Anterior vena cava (tissue), 1 donor: ENCODE measurements around the gene SNRPD3.

GRCh38 chr22:24303034-24303859 lies 32.6 kb downstream of the SPECC1L start:
- PRO-cap: no peak

DNA sequence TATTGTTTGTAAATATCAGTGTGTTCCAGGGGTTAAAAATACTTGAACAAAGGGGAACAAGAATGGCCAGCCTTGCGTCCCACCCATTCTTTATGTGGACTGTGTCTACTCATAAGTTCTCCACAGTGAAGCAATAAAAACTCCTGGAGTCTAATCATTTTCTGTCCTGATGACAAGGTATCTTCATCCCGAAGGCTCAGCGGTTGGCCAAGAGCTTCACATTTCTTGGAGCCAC lies 36.9 kb upstream of the ADORA2A start:
- PRO-cap: no peak

DNA sequence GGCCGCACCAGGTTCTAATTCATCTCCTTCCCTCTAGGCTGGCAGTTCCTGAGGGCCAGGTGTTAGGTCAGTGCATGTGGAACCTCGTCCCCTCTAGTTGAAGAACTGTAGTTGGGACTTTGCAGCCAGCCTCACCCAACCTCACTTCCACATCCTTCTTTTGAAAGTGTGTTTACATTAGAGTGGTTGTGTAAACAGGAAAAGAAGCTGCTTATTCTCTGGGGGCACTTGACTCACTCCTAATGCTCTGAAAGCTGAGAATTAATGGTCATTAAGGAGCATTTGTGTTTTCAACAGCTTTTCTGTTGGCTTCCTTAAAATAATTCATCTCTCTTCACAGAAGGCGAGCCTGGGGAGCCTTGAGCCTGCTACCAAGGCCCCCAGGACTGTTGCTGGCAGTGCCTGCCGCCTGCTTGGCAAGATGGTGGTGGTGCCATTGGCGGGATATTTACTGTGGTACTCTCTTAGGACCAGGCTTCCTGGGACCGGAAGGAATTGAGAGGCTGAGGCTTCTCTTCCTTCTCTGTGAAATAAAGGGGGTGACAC lies 11.9 kb downstream of the UPB1 start:
- PRO-cap: no peak

- PRO-cap: bidirectional peak, plus-strand start at chr22:24555484, minus-strand start at chr22:24555110; bidirectional peak, plus-strand start at chr22:24555999, minus-strand start at chr22:24555891
These were observed at the start of gene SNRPD3 for GRCh38 chr22:24555304-24556409. Gene SNRPD3, plus strand, starts transcription at chr22:24555999.

GRCh38 chr22:24601339-24601512 lies 1.8 kb upstream of the GGT1 start:
- PRO-cap: no peak

DNA sequence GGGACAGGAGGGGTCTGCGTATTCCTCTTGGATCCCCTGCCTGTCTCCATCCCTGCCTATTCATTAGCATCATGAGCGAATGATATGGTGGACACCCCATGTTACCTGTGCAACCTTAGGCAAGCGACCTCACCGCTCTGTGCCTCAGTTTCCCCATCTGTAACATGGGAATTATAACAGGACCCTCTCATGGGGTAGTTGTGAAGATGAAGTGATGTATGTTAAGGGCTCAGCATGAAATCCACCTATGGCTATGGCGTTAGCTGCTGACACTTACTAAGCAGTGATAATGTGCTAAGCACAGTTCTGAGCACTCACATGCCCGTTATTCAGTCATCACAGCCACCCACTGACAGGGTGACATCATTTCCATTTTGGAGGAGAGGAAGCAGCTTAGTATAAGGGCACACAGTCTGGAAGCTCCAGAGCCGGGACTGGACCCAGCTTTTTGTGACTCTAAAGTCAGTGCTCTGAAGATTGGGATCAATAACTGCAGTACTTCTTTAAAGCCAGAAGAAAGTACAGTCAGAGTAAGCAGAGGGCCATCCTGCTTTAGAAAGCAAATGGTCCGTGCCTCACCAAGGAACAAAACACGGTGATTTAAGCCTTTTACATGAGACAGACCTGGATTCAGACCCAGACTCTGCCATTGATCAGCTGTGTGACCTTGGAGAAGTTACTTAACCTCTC lies 61.3 kb downstream of the SGSM1 start:
- PRO-cap: no peak

DNA sequence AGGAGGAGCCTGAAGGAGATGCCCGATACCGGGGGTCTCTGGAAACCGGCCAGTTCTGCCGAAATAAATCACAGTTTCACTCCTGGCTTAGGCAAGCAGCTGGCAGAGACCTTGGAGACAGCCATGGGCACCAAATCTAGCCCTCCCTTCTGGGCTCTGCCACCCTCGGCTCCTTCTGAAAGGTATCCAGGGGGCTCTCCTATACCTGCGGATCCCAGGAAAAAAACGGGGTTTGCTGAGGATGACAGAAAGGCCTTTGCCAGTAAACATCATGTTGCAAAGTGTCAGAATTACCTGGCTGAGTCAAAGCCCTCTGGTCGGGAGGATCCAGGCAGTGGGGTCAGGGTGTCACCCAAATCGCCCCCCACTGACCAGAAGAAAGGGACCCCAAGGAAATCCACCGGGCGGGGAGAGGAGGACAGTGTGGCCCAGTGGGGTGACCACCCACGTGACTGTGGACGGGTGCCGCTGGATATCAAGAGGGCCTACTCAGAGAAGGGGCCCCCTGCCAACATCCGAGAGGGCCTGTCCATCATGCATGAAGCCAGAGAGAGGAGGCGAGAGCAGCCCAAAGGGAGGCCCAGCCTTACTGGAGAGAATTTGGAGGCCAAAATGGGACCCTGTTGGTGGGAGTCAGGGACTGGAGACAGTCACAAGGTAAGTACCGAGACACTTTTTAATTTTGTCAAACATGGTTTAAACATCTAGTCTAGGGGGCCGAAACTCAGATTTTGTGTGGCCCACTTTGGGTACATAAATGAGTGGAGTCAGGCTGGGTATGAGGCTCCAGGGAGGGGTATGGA lies 88.6 kb downstream of the KIAA1671 start:
- PRO-cap: no peak

DNA sequence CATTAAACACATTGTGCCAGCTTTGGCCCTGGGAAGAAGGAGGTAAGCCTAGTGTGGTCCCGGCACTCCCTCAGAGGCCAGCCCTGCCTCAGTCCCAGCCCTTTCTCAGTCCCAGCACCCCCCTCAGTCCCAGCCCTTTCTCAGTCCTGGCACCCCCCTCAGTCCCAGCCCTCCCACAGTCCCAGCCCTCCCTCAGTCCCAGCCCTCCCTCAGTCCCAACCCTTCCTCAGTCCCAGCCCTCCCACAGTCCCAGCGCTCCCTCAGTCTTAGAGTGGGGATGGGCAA lies 51.6 kb upstream of the CRYBB3 start:
- PRO-cap: no peak

DNA sequence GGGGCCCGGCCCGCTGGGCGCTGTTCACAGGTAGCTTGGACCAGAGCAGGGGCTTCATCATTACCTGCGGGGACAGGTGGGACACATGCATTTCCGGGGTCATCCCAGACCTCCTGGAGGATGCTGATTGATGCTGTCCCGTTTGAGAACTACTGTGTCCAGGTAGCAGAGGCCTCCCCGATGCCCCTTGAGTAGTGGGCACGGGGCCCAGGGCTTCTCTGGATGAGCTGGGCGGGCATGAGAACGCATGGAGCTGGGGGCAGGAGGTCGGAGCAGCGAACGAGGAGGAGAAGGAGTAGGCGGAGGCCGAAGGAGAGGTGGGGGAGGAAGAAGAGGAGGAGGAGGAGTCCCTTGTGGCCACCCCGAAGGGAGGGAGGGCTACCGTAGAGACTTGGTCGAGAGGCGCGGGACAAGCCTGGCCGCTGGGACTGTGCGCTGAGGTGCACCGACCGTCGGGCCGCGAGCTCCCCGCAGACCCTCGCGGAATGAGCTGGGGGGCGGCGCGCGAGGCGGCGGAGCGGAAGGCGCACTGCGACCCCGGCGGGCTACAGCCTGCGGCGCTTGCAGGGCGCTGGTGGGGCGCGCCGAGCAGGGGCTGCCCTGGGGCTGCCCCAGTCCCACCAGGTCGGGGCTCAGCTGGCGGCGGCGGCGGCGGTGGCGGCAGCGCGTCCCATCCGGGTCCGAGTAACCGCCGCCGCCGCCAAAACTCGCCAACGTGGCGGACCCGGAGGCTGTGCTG lies 63.0 kb downstream of the CRYBB2 start:
- PRO-cap: unidirectional peak, plus-strand start at position 636 of the sequence

DNA sequence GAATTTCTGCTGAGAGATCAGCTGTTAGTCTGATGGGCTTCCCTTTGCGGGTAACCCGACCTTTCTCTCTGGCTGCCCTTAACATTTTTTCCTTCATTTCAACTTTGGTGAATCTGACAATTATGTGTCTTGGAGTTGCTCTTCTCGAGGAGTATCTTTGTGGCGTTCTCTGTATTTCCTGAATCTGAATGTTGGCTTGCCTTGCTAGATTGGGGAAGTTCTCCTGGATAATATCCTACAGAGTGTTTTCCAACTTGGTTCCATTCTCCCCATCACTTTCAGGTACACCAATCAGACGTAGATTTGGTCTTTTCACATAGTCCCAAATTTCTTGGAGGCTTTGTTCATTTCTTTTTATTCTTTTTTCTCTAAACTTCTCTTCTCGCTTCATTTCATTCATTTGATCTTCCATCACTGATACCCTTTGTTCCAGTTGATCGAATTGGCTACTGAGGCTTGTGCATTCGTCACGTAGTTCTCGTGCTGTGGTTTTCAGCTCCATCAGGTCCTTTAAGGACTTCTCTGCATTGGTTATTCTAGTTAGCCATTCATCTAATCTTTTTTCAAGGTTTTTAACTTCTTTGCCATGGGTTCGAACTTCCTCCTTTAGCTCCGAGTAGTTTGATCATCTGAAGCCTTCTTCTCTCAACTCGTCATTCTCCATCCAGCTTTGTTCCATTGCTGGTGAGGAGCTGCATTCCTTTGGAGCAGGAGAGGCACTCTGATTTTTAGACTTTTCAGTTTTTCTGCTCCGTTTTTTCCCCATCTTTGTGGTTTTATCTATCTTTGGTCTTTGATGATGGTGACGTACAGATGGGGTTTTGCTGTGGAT lies 124.0 kb downstream of the CRYBB2 start:
- PRO-cap: no peak

DNA sequence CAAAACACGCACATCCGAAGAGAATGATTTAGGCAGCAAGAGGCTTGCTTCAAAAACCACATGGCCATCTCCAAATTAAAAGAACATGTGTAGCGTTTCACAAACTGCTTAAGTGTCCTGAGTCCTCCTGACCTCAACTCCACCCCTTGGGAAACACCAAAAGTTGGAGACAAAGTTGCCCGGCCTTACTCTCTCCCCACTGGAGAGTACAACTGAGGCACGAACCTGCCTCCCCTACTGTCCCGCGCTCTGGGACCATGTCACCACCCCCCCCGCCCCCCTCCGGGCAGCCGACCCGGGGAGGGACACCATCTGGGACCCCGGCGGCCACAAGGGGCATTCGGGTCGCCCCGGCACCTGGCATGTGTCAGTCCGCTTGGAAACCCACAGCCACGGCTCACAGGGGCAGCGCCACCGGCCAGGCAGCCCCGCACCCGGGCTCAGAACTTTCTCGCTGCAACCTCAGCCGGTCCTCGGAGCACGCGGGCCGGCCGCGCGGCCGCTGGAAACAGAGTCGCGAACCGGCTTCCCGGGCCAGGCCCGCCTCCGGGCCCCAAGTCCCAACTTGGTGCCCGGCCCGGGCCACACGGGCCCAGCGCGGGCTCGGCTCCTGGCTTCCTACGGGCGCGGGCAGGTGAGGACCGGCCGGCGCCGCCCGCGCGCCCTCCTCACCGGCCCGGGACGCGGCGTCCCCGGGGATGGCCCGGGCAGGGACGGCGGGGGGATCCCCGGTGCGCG lies 160.0 kb upstream of the GRK3 start:
- PRO-cap: no peak

- PRO-cap: no peak
These were observed 102.2 kb downstream of the MYO18B start for GRCh38 chr22:25844200-25844570.

GRCh38 chr22:26548822-26549474 lies 36.7 kb upstream of the TFIP11 start:
- PRO-cap: no peak

- PRO-cap: no peak
These were observed 28.2 kb downstream of the TPST2 start for GRCh38 chr22:26561617-26562152.

DNA sequence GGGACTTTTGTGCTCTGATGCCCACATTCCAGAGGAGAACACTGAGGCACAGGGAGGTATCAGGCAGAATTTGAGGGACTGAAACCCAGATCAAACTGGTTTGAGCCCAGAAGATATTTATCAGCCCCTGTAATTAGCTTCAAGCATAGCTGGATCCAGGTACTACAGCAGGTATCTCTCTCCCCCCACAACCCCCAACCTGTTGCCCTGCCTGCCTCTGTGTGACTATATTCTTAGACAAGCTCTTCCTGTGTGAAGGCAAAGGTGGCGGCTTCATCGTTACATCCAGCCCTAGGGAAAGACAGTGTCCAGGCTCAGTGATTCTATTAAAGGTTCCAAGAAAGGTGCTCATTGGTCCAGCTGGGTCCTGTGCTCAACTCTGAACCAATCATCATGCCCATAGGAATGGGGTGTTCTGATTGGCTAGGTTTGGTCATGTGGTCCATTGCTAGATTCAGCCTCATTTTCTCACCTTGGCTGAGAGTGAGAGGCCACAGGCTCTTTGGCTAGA lies 6.8 kb downstream of the CRYBA4 start:
- PRO-cap: no peak

DNA sequence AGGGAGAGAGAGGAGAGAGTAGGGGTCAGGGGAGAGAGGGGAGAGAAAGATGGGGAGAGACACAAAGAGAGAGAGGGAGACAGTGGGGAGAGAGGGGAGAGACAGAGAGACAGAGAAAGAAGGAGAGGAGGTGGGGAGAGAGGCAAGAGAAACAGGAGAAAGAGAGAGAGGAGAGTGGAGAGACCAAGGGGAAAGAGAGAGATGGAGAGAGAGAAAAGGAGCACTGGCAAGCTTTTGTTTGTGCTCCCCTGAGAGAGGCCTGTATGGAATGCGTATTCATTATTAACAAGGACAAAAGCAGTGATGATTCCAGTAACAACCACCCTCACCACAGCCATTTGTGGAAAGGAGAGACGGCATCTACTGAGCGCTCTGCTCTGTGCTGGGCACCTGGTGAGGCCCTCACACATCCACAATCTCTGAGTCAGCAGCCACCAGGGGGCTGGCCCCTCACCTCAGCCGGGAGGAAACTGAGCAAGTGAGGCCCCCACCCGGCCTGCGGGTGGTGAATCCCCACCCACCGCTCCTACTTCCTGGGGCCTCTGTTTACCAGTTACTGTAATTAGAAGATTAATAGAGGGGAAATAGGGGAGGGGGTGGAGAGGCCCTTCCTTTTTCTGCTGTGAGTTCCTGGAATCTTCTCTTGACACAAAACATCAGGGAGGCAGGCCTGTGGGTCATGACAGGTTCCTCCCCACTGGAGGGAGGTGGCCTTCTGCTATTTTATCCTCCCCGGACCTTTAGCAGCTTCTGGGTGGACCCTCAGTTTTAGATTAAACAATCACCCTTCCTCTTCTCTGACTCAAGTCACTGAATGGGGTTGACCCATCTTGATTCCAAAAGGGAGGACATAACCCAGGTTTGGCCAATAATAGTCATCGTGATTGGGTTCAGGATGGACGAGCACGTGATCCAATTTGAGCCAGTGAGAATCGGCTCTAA lies 21.1 kb downstream of the CRYBA4 start:
- PRO-cap: unidirectional peak, minus-strand start at position 418 of the sequence

DNA sequence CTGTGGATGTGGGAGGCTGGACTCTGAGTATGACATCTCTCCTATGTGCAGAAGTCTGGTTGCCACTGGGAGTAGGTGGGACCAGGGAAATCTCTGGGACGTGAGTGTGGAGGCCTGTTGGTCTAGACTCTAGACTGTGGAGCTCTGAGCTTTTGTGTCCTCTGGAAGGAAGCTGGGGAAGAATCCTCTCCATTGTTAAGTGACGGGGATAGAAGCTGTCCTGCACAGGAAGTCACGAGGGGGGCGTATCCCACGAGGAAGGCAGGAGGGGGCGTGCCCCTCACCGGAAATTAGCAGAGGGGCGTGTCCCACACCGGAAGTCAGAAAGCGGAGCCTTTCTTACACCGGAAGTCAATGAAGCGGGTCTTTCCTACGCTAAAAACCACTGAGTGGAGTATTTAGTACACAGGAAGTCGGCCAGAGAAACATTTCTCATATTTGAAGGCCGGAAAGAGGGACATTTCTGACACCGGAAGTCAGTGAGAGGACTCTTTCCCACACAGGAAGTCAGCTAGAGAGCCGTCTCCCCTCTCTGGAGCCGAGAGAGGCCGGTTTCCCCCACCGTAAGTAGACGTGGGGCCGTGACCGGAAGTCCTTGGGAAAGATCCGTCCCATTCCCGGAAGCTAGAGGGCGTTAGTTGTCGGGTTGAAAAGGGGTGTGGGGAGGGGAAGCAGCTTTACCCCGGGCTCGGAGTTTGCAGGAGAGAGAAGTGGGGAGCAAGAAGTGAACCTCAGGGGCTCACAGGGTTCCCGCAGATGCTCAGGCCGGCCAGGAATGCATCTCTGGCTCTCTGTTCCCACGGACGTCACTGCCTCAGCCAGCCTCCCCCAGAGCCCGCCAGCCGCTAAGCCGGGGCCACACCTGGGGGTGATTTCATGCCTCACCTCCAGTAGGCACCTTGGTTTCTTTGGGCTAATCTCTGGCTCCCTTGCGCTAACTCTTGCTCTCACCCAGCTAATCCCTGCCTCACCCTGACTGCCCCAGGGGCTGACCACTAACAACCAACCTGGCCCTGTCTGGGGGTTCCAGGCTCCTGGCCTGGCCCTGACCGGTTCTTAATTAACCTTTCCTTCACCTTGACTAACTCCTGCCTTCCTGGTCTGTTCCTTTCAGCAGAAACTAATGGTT lies 51.0 kb downstream of the CRYBA4 start:
- PRO-cap: bidirectional peak, plus-strand start at position 354 of the sequence, minus-strand start at position 234 of the sequence; bidirectional peak, plus-strand start at position 649 of the sequence, minus-strand start at position 540 of the sequence

DNA sequence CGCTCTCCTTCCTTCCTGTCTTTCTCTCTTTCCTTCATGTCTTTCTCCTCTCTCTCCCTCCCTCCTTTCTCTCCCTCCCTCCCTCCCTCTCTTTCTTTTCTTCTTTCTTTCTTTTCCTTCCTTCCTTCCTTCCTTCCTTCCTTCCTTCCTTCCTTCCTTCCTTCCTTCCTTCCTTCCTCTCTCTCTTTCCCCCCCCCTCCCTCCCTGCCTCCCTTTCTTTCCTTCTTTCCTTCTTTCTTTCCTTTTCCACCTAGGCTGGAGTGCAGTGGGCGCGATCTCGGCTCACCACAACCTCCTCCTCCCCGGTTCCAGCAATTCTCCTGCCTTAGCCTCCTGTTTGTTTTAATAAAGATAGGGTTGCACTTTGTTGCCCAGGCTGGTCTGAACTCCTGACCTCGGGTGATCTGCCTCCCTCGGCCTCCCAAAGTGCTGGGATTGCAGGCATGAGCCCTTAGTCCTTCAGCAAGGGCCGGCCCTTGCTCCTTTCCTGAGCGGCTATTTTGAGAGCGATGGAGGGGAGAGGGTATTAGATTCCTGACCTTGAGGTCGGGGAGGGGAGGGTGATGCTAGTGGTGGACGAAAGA lies 280.9 kb downstream of the CRYBA4 start:
- PRO-cap: no peak

DNA sequence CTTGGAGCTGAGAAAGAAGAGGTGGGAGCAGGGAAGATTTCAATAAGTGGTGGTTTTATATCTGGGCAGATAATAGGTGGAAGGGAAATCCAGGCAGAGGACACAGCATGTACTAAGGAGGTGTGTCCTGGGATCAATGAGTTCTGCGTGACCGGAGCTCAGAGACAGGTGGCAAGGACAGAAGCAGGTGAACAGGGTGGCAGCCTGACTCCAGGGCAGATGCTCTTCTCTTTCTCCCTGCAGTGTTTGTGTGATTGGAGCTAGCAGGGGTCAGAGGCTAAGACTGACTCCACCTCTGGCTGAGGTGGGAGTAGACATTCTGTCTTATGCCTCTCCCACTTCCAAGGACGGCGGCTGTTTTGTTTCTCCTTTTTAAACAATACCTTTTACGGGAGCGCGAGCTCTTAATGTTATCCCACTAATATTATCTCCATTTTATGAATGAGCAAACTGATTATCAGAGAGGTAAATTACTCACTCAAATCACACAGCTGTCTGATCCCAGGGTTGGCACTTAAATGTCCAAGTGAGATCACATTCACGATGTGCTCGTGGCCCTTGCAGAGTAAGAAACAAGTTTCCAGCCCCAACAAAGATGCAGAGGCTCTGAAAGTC lies 359.3 kb downstream of the CRYBA4 start:
- PRO-cap: no peak

DNA sequence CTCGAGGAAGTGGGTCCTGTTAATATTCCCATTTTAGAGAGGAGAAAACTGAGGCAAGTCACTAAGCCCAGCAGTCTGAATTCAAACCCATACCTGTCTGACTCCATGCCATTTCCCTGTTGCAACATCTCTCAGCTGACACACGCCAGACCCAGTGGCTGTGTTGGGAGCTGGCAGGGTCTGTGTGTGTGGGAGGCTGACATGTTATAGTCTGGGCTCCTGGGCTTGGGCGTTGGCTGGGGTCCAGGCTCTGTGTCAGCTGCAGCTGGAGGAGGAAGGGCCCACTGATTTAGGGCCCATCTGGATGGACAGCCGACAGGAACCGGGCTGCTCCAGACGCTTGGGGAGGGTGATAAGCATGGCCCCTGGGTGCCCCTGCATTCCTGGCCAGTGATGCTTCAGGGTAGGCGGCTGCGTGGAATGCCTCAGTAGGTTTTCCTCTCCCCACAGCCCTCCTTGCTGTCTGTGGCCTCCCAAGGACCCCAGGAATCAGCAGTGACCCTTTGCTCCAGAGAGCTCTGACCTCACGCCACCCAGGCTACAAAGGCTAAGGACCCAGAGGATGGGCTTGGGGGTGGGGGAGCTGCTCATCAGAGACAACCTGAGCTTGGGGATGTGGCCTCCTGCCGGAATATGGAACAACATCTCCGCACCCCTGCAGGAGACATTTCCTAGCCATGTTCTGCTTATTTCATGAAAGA lies 562.4 kb downstream of the MN1 start:
- PRO-cap: no peak